Left common carotid artery plus branches (tissue), 1 donor: ENCODE measurements around the gene CBX8.

- PRO-cap, result no peak
Observed at GRCh38 chr17:79786326-79787055, 8.5 kb downstream of the CBX2 start.

- PRO-cap, result no peak
Observed at GRCh38 chr17:79793034-79794182, 3.5 kb downstream of the CBX8 start.

DNA sequence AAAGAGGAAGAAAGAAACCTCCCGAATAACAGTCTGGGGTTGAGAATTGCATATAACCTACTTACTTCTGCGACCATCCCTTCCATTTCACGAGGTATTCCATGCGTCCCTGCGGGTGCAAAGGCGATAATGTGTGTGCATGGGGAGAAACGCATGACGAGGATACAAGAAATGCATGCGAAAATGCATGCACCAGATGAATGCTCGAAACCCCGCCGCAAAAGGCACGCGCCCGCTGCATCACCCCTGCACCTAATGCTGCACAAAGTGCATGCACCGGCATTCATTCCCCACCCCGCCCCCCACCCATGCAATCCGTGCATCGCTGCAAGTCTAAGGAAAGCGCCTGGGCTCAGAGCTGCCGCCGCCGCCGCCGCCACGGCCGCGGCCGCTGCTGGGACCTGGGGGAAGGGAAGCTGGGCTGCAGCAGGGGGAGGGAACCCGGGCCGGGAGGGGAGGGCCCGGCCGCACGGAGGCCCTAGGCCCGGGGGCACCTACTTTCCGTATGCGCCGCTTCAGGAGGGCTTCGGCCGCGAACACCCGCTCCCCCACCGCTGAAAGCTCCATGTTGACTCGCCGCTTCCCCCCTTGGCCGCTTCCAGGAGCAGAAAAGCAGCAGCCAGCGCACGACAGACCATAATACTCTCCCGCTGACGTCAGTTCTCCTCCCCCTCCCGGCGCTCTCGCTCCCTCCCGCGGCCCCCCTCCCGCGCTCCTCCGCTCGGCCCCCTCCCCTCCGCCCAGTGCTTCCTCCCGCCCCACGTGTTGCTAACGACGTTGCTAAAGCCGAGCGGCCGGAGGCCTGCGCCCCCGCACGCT, at the start of gene CBX8:
Gene CBX8 (minus strand): TSS at position 646 of the 819 bp plus-strand sequence.
- PRO-cap, result no peak

- PRO-cap, result no peak
Observed at GRCh38 chr17:79798070-79798517, 1.2 kb upstream of the CBX8 start.

DNA sequence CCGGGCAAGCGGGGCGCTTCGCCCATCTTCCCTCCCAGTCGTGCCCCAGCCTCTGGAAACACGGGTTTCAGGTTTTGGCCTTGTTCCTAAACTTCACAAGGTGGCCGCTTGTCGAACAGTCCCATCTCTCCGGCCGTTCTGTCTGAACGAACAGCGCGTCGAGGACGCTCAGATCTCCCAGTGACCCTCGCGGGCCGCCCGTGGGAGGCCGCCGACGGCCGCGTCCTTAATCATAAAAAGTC, 1.9 kb upstream of the CBX8 start:
- PRO-cap, result no peak

- PRO-cap, result no peak
Observed at GRCh38 chr17:79811367-79812020, 14.6 kb upstream of the CBX8 start.

DNA sequence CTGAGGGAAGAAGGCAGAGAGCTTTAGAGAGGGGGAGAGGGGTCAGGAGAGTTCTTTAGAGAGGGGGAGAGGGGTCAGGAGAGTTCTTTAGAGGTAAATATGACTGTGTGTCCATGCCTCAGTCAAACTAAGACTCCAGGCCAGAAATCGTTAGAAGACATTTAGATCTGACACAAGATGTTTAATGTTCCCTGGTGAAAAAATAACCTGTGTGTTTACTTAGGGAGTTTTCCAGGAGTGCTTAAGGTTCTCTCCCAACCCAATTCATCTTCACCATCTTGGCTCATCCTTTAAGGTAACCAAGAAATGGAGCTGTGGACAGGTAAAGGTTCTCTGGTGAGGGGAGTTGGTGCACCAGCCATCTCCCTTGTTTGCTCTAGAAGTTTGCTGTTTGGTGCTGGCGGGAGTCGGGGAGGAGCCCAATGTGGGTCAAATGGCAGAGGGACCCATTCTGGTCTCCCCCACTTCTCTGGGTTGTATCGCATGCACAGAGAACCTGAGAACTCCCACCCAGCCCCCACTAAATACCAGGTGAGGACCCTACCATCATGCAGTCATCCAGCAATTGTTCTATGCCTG, 9.7 kb downstream of the CBX4 start:
- PRO-cap, result no peak

DNA sequence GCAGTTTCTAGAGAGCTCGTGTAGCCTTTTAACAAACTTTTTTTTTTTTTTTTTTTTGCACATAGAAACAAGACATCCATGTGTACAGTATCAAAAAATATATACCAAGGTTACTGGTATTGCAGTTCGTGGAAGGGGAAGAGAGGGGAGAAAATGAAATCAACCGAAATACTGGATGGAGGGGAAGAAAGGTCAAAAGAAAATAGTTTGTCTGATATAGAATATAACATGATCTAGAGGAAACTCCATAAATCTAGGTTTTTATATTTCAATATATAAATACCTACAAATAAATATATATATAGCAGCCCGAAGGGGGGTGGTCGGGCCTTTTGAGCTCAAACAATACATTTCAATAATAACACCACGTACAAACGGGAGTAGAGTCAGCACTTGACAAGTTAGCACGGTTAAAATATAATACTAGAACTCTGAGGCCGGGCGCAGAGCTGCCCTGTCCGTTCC, 6.0 kb downstream of the CBX4 start:
- PRO-cap, result no peak

DNA sequence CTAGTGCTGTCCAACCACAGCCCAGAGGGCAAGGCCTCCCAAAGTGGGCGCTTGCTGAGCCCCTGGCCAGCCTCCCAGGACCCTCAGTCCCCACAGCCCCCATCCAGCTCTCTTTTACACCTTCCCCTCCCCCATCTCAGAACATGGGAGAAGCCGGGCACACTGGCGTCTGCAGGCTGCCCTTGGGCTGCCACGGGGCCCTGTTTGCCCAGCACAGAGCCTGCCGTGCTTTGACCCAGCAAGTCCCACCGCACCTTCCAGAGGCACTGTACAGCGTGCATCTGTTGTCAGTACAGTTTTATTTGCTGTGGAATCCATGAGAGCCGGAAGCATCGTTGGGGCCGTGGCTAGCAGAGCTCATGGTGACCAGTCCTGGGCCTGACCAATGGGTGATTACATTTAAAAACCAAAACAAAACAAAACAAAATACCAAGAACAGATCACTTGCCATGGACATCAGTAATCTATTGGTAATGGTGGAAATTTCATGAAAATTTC, 96.2 kb upstream of the CBX4 start:
- PRO-cap, result no peak

DNA sequence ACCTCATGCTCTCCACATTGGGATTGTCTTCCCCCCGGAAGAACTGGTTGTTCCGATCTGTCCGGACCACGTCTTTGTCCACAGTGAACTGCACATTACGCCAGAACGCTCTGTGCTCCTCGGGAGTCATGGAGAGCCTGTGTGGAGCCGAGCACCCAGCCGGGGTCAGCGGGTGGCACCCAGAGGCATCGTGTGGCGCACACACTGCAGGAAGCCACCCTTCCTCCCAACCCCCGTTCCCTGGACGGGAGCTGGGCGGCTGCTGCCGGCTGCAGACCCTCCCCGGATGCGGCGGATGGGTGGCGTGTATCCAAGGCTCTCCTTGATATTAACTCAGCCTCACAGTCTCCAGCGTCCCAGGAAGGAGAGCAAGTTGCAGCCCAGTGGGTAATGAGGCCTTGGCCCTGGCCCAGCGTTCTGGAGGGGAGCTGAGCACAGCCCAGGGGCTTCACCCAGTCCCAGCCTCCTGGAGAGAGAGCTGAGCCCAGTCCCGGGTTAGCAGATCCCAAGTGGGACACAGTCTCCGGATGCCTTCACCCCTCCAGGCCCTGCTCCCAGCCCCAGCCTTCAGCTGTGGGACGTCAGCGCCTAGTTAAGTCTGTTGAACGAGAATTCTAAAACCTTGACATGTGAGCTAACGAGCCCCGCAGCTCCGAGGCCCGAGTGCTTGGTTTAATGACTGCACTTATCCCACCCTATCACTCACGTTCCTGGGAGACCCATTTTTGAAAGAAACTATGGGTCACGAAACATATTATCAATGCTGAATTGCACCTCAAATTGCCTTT, 86.6 kb downstream of the TBC1D16 start:
- PRO-cap, result no peak

DNA sequence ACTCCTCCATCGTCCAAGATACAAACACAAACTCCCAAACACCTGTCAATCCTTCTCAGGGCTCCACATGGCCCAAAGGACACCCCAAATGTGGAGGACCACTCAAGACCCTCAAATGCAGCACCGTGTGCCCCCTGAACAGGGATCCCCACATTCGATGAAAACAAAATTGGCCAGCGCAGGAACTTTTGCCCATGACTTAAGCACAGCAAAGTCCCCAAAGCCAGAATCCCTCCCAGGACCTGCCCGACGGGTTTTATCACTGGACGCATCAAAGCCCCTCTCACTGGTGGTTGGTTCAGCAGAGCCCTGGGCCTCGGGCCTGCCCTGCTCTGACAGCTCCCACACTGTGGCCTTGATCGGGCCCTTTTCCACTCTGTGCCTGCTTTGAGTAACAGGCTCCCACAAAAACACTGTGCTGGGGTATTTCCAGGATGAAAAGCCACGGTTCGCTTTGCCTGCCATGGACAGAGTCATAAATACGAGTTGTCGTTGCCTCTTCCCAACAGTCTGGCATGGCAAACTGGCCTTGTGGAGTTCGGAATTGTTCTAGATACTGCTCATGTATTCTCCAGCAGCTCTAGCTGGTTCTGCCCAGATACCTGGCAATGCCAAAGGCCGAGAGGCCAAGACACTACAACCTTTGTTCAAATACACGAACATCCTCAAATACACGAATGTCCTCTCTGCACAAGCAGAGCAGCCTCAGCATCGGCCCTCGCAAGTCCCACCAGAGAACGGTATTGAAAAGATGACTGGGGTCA, 46.4 kb downstream of the TBC1D16 start:
- PRO-cap, result no peak

DNA sequence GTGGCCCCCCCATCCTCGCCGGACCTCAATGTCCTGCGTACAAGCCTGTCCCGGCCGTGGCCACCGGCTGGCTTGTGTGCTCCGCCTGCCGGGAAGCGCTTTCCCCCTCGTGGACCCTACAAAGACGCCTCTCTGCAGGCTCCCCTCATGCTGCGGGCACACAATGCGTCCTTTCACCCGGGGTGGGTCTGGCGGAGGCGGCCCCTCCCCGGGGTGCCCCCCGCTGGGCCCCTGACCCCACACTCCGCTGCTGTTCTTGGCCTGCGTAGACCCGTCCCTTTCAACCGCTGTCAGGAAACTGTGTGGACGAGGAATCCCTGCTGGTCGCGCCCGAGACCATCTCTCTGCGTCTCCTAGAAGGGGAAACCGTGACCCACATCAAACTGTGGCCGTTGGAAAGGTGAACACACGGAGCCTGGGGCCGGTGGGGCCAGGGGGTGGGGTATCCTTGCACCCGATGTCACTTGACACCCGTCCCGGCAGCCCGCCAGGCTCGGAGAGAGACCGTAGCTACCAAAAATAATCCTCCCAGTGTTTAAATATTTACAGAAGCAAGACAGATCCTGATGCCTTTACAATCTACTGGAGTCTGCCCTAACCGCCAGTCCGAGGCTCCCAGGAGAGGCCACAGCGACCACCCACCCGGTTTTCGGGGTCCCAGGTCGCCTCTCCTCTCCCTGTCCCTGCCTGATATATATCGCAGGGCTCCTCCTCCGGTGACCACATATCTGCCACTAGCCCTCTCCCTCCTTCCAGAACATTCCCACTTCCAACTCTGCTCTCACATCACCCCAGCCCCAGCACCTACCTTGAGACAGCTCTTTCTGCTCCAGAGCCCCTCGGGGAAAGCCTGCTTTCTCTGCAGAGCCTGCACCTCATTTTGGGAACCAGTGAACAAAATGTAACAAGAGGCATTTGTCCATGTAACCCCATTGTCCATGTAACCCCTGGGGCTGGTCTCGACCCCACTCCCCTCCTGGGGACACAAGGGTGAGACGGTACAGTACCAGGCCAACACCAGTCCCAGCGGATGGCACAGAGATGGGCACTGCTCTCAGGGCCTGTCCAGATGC, 43.3 kb downstream of the TBC1D16 start:
- PRO-cap, result no peak

GRCh38 chr17:80008567-80008863, 27.2 kb downstream of the TBC1D16 start:
- PRO-cap, result no peak

GRCh38 chr17:80029112-80029830, 6.4 kb downstream of the TBC1D16 start:
- PRO-cap, result no peak

- PRO-cap, result bidirectional peak, plus-strand start at chr17:80036008, minus-strand start at chr17:80035872
Observed at GRCh38 chr17:80035926-80036204, 193 bp upstream of the TBC1D16 start.

- PRO-cap, result no peak
Observed at GRCh38 chr17:80186907-80187473, 17.2 kb downstream of the CARD14 start.

GRCh38 chr17:80252503-80253389, 7.9 kb upstream of the RNF213 start:
- PRO-cap, result no peak

GRCh38 chr17:80257849-80258818, 2.5 kb upstream of the RNF213 start:
- PRO-cap, result no peak

- PRO-cap, result bidirectional peak, plus-strand start at chr17:80260268, minus-strand start at chr17:80260228
Observed at GRCh38 chr17:80259906-80260722, 538 bp upstream of the RNF213 start.

DNA sequence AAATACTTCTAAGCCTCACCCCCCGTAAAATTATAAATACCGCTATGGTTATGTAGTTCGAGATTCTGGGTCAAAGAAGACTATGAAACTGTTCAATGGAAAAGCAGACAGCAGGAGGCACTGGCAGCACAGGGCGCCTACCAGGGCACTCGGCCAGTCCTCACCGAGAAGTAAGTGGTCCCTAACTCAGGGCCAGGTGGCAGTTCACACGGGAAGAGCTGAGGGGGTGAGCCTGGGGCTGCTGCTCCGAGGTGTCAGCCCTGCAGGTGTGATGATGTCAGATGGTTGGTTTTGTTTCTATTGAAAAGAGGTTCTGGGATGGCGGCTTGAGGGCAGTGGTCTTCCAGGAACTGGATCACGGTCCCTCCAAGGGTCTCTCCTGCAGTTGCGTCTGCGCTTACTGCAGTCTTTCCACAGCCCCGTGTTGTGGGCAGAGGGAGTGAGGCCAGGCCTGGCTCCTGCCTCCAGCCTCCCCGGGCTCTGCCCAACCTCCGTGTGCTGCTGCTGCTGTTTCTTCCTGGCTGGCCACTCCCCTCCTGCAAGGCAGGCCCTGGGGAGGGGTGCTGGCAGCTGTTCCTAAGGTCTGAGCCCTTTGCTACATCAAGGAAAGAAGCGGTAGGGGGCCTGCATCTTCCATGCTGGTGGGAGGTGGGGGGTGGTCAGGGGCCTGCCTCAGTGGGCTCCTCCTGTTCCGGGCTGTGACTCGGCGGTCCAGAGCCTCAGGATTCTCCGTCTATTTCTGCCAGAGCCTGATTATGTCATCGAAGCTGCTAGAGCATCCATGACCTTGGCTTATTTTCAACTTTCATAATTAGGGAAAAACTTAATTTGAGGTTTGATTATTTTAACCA, 22.6 kb downstream of the RNF213 start:
- PRO-cap, result no peak